Kidney epithelial cell (primary cell): ENCODE measurements around a stretch of chr9.

- RAMPAGE, long total RNA: no peak
- RRBS: 5% methylated on average over 8 of the region's 35 CpGs
Observed at GRCh38 chr9:135992505-135993500, 31.6 kb upstream of the UBAC1 start.

DNA sequence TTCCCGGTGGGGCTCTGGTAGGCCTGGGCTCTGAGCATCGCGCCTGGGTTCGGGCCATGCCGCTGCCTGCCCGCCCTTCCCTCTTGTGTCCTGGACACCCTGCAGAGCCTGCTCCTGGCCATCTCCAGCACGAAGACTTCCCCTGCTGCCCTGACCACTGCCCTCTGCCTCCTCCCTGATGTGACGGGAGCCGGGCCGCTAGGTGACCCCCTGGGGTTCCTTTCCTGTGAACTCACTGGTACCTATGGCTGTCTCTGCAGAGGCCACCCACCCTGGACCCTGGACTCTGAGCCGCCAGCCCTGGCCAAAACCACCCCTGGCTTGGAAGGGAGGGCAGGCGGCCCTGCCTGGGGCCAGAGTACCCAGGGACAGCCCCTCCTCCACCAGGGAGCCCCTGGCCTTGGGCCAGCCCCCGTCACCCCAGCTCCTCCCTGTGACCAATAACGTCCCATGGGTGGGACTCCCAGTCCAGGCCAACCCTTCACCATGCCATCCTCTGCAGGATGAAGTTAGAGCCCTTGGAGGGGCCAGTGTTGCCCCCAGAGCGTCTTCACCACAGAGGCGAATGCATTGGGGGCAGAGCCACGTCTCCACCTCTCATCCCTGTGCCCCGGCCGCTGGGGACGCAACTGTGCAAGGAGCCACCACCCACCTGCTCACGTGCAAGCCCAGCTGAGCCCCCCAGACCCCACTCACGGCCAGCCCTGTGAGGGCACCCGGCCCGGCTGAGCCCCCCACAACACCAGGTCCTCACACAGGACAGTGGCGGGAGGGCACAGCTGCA is 33.1 kb upstream of the UBAC1 start:
- RAMPAGE, long total RNA: no peak
- RRBS: no CpG with 5 or more reads among the region's 25 CpGs

- RAMPAGE, long total RNA: no peak
- RRBS: 94% methylated on average over 9 of the region's 25 CpGs
Observed at GRCh38 chr9:136009781-136010718, 48.9 kb upstream of the UBAC1 start.

- RAMPAGE, long total RNA: no peak
- RRBS: 26% methylated on average over 5 of the region's 21 CpGs
Observed at GRCh38 chr9:136085603-136086218, 9.4 kb downstream of the NACC2 start.

GRCh38 chr9:136086296-136087044 is 8.6 kb downstream of the NACC2 start:
- RAMPAGE, long total RNA: no peak
- RRBS: 80% methylated on average over 4 of the region's 25 CpGs

GRCh38 chr9:136098764-136099260 is 3.7 kb upstream of the NACC2 start:
- RAMPAGE, long total RNA: no peak
- RRBS: no CpG with 5 or more reads among the region's 18 CpGs

DNA sequence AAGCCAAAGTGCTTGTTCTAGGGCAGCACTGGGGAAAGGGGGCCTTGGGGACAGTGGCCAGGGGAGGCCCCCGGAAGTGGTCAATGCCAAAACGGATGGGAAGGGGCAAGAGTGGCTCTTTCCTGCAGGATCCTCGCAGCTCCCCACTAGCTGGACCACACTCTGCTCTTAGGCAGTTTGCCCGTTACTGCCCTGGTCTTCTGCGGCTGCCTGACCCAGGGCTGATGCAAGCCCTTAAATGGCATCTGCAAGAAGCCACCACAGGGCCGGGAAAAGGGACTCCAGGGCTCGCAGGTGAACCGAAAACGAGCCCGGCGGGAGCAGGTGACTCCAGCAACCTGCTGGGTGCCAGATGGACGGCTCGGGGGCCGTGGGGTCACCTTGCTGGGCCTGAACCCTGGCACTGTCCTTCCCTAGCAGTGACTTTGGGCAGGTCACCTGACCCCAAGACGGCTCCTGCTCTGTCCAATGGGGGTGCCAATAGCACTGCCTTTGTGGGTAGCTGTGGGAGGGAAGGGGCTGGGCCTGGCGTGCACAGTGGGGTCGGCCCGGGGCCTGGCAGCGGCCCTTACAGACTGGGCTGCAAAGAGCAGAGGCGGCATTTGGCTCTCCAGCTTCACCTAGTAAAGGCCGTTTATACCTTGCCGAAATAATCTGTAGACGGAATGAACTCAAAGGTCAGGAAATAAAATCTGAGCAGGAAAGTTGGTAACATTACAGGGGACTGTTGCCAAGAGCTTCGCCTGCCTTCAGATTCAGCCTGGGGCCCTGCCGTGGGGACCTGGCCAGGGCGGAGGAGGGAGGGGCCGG is 1.2 kb downstream of the TMEM250 start:
- RAMPAGE, long total RNA: no peak
- RRBS: 80% methylated on average over 6 of the region's 27 CpGs

DNA sequence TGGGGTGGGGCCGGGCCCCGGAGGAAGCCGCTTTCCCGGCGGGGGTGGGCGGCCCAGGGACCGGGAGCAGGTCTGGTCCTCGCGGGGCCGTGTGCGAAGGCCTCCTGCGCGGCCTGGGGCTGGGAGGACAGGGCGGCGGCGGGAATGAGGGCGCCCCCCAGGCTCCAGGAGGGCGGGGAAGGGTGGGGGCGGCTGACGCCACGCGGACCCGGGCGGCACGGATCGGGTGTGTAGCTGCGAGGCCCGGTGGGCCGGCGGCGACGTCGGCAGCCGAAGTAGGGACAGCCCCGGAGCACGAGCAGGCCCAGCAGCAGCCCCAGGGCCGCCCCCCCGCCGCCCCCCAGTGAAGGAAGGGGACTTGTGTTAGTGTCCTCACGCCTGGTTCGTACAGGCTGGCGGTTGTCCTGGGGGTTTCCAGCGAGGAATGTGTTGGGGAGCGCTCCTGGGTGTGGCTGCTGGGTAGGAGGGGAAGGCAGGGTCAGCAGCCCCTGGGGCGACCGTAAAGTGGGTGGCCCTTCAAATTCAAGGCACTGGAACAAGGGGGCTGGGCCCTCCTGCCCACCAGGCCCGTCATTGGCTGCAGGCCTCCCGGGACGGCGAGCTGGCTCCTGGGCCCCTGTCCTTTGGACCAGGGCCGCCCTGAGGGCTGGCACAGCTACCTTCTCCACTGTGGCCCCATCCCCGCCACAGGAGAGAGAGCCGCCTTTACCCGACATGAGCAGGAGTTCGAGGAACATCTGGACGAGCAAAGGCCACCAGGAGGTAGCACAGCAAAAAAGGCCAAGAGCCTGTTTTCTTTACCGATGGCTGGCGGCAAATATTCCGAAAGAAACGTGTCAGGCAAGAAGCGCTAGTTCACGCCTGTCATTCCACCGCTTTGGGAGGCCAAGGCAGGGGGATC is 705 bp upstream of the TMEM250 start:
- RAMPAGE, long total RNA: no peak
- RRBS: no CpG with 5 or more reads among the region's 63 CpGs

DNA sequence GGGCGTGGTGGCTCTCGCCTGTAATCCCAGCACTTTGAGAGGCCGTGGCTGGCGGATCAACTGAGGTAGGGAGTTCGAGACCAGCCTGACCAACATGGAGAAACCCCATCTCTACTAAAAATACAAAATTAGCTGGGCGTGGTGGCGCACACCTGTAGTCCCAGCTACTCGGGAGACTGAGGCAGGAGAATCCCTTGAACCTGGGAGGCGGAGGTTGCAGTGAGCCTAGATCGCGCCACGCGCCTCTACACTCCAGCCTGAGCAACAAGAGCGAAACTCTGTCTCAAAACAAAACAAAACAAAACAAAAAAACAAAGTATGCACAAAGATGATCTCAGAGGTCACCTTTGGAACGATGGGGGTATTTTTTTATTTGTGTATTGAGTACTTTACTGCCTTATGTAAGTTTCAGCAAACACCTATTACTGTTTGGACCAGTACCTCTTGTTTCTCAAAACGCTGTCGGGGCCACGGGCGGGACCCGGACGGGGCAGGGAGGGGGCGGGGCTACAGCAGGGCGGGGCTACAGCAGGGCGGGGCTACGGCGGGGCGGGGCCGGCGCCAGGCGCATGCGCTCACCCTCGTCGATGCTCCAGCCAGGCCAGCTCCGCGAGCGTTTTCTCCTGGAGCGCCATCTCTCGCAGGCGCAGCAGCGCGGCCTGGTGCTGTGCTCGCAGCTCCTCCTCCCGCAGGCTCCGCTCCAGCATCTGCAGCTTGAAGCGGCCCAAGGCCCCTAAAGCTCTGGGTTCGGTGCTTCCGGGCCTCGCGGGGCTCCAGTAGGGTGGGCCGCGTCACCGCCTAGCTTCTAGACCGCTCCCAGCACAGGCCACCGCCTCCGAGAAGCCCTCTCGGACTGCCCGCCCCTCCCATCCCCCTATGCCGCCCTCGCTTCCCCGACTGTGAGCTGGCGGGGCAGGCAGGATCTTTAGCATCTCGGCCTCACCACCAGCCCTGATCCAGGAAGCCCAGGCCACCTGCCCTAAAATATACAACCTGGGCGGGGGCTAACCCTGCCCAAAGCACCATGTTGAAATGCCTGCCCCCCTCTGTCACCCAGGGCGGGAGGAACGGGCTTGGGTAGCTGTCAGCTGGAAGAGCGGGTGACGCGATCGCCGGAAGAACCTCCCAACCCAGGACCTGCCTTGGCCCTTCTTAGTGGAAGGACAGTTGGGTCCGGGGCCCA is 21.6 kb upstream of the QSOX2 start:
- RAMPAGE, long total RNA: no peak
- RRBS: 16% methylated on average over 10 of the region's 71 CpGs

- RAMPAGE, long total RNA: no peak
- RRBS: 59% methylated on average over 3 of the region's 35 CpGs
Observed at GRCh38 chr9:136345140-136345864, 18.0 kb downstream of the GPSM1 start.

DNA sequence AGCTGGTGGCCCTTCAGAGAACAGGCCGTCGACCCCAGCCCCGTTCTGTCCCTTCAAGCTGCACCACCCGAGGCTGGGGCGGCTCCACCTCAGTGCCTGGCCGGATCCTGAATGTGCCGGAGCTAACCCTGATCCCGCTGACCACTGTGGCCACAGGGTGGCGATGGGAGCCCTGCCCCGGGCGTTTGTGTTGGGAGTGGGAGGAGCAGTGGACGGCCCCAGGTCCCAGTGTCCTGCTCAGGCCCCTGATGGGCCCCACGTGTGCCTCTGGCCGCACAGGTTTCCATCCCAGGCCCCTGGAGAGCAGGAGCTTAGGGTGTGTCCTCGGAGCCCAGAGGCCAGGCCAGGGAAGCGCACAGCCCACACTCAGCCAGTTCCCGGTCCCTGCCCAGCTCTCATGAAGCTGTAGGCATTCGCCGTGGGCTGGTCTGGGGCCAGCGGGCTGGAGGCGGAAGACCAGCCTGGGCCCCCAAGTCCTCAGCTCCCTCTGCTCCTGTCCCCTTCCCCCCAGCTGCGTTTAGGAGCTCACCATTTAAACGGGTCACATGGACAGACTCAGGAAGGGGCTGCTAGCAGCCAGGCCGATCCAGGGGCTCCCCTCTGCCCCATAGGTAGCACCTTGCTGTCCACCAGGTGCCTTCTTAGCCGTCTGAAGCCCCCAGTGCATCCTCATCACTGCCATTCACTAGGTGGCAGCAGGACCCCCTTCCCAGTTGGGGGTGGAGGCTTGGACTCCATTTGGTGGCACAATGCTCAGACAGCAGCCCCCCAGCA is 17.5 kb downstream of the DNLZ start:
- RAMPAGE, long total RNA: no peak
- RRBS: 7% methylated on average over 4 of the region's 25 CpGs

GRCh38 chr9:136455396-136456204 is 16.0 kb upstream of the INPP5E start:
- RAMPAGE, long total RNA: no peak
- RRBS: no CpG with 5 or more reads among the region's 28 CpGs

DNA sequence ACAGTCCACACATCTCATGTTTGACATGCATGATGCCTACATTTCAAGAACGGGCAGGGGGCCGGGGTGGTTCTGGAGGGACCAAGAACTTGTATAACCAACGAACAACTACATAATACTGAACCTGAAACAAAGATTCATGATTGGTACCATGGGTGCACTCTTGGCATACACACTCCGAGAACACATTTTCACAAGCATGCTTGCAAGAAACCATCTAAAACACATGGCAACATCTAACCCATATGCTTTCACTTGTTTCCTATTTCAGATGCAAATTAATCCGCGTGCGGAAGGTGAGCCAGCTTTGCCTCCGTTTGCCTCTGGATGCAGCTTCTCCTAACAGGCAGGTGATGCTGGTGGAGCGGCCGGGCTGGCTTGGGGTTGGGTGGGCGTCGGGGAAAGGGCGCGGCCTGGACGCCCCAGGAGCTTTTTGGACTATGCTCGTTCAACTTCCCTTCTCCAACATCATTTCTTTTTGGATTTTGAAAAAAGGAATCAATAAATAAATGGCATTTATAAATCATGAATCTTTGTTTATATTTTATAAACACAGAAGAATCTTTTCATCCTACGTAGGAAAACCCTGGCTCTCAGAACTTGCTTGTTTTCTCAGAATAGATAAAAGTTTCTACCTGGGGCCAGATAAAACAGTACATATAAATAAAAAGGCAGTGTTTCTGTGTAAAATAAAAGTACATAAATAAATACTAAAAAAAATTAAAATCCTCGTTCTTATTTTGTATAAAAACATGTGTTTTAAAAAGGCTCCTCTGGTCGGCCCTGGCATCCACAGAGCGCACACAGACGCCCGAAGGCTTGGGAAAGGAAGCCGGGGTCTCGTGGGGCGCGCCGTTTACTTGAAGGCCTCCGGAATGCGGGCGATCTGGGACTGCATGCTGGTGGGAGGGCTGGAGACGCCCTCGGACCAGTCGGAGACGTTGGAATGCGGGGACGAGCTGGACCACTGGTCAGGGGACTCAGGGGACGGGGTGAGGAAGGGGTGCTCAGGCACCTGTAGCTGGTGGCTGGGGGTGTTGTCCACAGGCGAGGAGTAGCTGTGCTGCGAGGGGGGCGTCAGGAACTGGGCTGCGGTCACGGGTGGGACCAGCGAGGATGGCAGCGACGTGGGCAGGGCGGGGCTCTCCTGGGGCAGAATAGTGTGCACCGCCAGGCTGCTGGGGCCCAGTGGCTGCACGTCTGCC is 12.8 kb upstream of the SEC16A start:
- RAMPAGE, long total RNA: no peak
- RRBS: no CpG with 5 or more reads among the region's 48 CpGs

- RAMPAGE, long total RNA: no peak
- RRBS: no CpG with 5 or more reads among the region's 25 CpGs
Observed at GRCh38 chr9:136518526-136519123, 27.2 kb downstream of the NOTCH1 start.

DNA sequence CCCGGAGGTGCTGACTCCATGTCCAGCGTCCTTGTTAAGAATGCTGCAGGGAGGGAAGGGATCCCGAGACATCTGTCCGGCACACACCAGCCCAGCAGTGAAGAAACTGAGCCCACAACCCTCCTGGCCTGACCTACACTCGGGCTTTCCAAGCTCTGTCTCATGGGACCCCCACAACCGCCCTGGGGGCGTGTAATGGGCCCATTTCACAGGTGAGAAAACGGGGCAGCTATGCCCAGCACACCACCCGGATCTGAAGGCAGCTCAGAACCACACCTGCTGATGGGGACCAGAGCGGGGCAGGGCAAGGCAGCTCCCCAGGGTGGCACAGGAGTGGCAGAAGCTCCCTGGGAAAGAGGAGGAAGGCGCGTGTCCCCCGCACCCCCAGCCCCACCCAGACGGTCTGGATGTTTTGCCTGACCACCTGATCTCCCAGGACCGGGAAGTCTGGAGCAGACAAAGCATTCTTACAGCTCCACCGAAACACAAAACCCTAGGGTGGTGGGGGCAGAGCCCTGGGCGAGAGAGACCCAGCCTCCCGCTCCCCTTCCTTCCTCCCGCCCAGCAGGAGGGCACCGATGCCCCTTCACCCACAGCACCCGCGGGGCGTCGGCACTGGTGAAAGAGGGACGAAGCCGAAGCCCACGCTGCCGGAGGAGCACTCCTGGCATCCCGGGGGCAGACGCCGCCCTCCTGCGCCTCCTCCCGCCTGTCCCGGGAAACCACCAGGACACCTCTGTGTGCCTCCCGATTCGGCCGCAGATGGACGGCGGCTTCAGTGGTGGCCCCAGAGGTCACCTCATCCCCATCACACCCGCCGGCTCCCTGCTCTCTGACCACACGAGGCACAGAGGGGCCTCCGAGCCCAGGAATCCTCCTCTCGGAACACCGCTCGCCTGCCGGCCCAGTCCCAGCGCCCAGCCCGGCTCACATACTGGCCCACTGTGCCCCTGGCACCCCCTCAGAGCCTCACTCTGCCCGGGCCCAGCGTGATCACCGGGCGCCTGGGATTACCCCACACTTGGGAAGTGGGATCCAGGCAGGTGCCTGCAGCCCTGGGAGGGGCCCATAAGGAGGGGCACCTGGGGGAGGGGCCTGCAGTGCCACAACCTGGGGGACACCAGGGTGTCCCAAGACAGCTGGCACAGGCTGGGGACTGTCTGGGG is 14.4 kb downstream of the NOTCH1 start:
- RAMPAGE, long total RNA: no peak
- RRBS: 64% methylated on average over 18 of the region's 53 CpGs

GRCh38 chr9:136533797-136534184 is 12.1 kb downstream of the NOTCH1 start:
- RAMPAGE, long total RNA: no peak
- RRBS: no CpG with 5 or more reads among the region's 23 CpGs

DNA sequence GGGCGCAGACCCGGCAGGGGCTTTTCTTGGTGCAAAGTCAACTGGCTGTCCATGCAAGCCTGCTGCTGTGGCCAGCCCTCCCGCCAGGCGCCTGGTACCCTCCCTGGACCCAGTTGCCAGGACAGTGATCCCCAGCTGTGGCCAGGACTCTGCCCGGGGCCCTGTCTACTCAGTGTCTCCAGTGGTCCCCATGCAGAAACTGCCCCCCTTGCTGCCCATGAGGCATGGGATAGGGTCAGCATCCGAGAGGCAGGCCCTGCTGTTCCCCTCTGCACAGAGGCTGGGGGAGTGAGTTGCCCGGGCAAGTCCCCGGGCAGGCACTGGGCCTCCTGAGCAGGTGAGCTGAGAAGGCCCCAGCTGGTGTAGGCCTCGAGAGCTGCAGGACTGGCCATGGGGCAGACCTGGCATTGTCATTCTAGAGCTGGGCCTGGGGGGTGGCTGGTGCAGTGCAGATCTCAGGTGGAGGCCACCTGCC is 4.5 kb upstream of the NOTCH1 start:
- RAMPAGE, long total RNA: no peak
- RRBS: 82% methylated on average over 2 of the region's 9 CpGs

DNA sequence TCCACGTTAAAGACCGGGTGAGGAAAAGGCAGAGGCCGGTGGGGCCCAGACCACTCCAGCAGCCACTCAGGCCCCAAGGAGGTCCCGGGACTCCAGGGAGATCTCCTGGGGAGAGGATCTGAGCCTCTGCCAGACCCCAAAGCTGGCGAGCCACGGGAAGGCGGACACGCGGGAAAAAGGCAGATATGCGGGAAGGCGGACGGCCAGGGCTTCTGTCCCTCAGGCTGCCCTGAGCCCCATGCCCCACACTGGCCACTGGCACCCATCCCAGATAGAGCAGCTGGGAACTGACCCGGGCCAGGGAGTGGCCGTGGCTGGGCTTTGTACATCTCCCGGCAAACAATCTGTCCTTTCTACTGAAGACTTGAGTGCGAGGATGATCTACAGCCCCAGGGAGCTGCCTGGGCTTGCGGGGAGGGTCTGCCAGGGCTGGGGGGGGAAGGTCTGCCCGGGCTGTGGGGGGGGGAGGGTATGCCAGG is 21.0 kb upstream of the NOTCH1 start:
- RAMPAGE, long total RNA: no peak
- RRBS: 60% methylated on average over 5 of the region's 18 CpGs

- RAMPAGE, long total RNA: no peak
- RRBS: 80% methylated on average over 3 of the region's 37 CpGs
Observed at GRCh38 chr9:136567732-136568564, 22.1 kb upstream of the NOTCH1 start.

DNA sequence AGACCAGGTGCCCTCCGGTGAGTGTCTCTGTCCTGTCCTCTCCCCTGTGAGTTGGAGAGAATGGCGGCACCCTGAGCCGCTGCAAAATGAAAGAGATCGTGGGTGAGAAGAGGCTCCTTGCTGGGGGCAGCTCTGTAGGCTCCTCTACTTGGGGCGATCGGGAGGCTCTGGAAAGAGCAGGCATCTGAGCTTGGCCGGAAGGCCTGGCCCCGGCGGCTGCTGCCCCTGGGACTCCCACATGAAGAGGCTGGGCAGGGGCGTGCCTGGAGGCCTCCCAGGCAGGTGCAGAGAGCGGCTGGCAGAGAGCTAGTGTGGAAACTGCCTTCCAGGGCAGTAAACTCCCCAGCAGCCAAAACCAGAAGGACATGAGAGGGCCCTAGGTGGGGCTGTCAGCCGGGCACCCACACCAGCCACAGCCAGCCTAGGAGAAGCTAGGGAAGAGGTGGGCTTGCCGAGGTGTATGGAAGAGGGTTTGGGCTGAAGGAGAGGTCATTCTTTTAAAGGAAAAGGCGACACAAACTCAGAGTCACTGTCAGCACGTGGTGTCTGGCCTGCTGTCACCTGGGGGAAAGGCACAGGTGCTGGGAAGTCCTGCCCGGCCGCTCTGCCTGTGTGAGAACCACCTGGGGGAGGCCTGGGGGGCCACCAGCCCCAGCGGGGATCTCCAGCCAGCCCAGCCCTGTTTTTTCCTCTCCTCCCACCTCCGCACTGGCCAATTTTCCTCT is 44.9 kb upstream of the EGFL7 start:
- RAMPAGE, long total RNA: no peak
- RRBS: no CpG with 5 or more reads among the region's 19 CpGs